ENCODE measurements around the gene SERPINB7.

GRCh38 chr18:62523542-62523663, 578 bp downstream of the ZCCHC2 start:
- PRO-cap = no peak

DNA sequence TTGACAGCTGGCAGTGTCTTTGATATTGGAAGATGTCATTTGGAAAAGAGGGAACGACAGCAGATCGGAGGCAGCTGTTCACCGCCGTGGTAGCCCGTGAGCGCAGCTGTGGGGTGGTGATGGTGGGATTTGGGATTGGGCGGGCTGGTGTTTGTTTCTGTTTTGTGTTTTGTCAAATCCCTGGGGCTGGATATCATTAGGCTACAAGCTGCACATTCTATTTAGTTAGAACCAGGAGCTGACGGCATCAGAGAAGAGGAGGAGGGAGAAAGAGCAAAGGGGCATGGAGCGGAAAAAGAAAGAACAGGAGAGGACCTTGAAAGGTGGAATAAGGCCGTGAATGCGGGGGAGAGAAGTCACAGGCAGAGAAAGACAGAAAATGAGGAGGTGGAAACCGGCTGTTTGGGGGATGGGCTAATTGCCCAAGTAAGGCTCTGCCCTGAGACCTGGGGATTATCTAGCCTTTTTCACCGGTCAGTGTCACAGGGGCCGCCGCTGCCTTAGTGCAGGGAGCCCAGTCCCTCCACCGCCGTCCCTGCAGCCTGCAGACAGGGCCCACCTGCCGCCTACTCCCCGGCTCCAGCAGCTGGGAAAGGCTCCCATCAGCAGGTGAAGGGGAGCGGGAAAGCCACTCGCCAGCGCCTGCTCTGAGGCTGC, 88.0 kb downstream of the ZCCHC2 start:
- PRO-cap = bidirectional peak, plus-strand start at position 483 of the sequence, minus-strand start at position 307 of the sequence

DNA sequence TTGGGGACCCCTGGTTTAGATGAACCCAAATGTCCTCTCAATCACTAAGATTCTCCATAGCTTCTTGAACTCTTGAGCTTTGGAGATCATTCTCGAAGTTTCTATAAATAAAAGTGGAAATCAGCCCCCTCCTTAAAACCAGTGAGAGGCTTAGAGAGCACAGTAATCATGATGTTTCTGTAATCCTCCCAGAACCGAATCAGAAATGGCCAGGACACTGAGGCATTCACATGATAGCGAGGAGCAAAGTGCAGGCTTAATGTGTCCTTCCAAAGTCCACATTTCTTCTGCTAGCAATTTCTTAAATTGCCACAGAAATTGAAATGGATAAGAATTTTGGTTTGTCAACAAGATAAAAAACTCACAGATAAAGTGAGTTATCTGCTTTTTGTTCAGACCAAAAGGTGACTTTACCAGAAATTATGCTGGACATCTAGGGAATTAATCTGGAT, 82.6 kb upstream of the PHLPP1 start:
- PRO-cap = no peak

GRCh38 chr18:62716518-62716848, 1.1 kb downstream of the PHLPP1 start:
- PRO-cap = bidirectional peak, plus-strand start at chr18:62716933, minus-strand start at chr18:62716738

GRCh38 chr18:63003062-63003400, 287.7 kb downstream of the PHLPP1 start:
- PRO-cap = no peak

GRCh38 chr18:63132644-63133292, 186.8 kb downstream of the BCL2 start:
- PRO-cap = no peak

- PRO-cap = no peak
These were observed 166.8 kb downstream of the BCL2 start for GRCh38 chr18:63152755-63153139.

DNA sequence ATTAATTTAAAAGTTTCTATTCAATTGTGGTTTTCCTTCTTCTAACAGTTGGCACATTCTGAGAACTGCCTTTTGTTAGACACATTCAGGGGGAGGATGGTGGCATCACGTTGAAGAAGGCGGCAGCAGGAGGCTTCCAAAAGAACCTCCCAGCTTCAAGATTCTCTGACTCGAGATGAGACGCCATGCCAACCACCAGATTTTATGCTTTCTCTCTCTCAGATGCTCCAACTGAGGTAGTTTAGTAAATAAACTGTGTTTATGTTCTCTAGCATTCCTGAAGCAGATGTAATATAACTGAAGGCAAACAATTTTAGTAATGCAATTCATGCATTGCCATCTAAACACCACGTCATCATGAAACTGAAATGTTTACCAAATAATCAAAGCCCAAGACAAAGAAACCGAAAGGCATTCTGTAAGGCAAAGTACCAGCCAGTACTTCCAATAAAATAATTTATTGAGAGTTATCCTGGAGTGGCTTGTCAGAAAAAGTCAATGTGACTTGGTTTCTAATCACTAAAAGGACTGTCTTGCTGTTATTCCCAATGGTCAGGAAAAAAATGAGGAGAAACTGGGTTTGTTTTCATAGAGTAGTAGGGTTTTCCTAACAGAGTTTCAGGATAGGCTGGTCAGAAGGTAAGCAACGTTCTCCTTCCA, 102.6 kb downstream of the BCL2 start:
- PRO-cap = no peak

DNA sequence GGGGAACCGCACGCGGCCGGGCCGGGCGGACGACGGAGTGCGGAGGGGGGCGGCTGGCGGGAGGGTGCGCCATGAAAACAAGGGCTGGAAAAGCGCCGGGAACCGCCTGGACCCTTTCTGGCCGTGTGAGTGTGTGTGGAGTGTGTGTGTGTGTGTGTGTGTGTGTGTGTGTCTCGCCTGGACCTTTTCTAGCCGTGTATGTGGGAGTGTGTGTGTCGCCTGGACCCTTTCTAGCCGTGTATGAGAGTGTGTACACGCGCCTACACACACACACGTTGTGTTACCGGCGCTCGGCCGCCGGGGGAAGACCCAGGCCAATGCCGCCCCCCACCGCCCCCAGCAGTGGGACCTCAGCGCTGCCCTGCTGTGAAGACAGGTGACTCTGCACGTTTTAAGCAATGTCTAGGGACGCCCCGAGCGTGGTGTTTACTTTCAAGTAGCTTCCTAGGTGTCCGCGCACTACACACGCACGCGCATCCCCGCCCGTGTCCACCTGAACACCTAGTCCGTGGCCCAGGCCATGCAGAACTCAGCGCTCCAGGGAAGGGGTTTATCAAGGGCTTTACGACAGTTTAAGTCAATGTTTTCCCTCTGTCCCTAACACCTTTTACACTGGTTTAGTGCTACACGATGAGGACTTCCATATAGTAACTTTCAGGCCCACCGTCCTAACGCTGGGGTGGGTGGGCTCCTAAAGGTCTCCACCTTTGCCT, 1.2 kb upstream of the BCL2 start:
- PRO-cap = unidirectional peak, minus-strand start at position 307 of the sequence; unidirectional peak, minus-strand start at position 345 of the sequence; unidirectional peak, minus-strand start at position 531 of the sequence

DNA sequence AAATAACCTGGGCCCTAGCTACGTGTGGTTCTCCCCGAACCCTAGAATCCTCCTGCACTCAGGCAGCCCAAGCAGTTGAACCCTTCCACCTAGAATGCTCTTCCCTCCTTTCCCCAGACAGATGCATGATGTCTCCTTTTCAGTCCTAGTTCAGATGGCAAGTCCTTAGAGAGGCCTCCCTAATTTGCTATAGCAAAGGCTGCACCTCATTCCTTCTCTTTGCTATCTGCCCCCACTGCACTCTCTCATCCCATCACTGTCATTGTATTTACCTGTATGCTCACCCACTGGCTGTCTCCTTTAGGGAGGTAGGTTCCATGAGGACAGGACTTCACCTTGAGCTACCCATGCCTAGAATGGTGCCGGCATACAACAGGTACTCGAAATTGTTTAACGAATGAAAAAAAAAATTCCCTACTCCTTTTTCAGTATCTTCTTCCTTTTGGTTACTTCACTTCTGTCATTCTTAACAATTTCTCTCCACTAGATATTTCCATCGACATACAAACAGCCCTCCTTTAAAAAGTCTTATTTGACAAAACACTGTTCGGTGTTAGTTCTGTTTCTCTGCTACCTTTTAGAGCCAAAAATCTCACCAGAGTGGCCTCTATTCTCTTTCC, 5.5 kb downstream of the VPS4B start:
- PRO-cap = no peak

DNA sequence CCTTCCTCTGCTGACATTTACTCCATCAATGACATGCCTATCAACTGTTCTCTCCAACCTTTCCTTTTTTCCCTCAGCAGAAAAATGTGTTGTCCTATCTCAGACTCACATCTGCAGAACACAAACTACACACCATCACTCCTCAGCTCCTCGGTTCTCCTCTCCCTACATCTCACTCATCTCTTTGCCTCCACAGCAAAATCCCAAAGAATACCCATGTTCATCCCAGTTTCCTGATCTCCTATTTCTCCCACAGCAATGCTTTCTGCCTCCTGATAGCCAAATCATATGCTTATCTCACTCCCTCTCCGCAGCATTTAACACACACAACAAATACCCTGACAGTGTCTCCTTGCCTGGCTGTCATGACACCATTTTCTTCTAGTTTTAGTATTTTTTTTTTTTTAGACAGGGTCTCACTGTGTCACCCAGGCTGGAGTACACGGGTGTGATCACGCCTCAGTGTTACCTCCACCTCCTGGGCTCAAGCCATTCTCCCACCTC, 4.2 kb downstream of the VPS4B start:
- PRO-cap = no peak

GRCh38 chr18:63552848-63553309, 10.7 kb downstream of the SERPINB12 start:
- PRO-cap = no peak

GRCh38 chr18:63775236-63775818, at the start of gene SERPINB7:
SERPINB7 (plus strand) TSS chr18:63775418.
- PRO-cap = no peak

- PRO-cap = no peak
These were observed 4.9 kb upstream of the SERPINB10 start for GRCh38 chr18:63902944-63903219.

- PRO-cap = no peak
These were observed 693.3 kb upstream of the CDH7 start for GRCh38 chr18:65057352-65058004.

DNA sequence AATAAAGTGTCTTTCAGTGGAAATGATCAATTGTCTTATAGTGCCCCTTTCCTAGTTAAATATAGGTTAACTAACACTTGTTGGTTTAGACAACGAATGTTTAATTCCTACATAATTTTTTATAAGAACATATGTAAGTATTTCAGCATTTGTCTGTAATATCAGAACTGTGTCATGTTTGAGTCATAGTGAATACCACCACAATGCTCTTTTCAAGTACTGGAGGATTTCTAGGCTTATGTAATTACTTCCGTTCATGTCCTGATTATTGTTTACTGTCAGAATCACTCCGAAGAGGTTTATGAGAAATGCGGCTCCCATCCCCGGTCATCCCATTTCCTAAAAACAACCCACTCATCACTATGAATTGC, 45.2 kb downstream of the CDH19 start:
- PRO-cap = no peak

DNA sequence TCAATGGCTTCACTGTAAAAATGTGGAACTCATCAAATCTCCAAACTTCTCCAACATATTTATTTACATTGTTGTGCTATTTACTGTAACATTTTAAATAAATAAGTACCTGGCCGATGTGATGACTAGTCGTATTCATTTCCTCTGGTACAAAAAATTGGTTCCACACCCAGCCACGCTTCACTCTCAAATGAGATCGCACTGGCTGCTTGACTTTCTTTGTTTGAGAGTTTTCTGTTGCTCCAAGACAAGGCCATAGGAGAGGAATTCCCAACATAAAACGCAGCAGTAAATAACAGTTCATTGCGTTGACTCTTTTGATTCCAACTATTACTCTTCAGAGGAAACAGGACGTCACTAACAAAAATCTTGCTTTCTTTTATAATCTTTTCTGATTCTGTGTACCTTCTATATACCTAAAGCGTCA, 32.0 kb downstream of the CDH19 start:
- PRO-cap = no peak

GRCh38 chr18:67096494-67096833, 420.1 kb downstream of the DSEL start:
- PRO-cap = no peak

GRCh38 chr18:67215014-67215724, 301.4 kb downstream of the DSEL start:
- PRO-cap = no peak

DNA sequence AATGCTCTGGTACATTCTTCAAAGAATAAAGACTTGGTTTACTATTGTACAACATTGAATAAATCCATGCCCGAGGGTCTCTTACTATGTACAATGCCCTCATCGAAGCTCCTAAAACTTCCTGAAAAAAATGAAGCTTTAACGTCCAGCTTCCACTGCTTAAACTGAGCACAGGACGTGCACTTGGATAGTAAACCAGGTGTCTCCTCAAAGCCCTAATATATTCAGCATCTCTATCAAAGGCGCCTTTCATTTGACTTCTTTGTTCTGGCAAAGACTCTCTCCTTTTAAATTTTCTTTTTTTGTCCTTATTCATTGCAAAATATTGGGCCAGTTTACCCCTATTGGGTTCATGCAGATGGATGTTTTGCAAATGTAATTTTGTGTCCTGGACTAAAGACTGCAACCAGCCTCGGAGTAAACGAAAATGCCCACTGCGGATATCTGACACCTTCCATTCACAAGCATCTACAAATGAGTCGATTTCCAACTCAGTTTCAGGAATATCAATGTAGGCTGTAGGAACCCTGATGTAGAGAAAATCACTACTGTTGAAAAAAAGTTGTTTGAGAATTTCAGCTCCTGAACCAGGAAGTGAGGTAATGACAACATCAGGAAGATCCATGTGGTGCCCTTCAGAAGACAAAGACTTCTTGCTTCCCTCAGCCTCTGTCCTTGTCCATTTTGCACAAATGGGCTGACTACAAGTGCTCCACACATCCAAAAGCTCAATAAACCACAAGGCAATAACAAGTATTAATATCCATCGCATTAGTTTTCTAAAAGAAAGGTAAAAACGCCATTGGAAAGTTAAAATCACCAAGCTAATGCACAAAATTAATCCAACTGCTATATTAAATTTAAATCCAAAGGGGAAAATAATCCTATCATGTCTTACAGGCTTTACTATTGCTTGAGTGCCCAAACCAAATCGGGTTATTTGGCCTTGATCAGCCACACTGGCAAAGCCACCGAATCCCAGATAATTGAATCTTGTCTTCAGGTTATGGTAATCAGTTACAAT, 4.8 kb downstream of the DSEL start:
- PRO-cap = no peak